Parotid gland (tissue), 1 donor: Measurements from ENCODE around the genes PRIM2, KHDRBS2 and LGSN.

GRCh38 chr6:57175348-57175905, 3.3 kb downstream of the BAG2 start:
- PRO-cap, result no peak

DNA sequence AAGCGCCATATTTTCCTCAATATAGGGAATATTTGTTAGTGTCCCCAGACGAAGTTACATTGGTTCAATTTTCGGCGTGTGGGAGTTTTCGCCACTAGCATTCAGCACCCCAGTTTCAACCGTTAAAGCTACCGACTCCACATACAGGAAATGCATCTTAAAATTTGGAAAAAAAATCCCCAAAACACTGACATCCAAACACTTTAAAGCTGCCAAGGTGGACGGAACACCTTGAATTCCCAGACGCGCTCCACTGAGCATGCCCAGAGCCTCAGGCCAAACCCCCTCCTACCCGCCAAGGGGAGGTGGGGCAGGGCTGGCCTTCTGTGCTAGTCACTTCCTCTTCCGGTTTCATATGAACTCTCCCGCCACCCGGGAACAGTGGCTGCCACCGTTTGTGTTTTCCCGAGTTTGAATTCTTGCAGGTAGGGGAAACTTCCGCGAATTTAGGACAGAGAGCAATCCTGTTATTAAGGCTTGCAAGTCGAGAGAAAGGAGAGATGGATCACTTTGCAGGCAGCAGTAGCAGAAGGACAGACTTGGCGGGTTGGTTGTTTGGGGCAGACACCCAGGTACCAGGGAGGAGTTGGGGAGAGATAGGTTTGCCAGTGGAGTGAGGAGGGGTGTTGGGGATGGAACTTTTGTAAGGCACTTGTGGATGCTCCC, at the start of gene PRIM2:
TSS of gene PRIM2 (plus strand) at position 354 of the 666 bp plus-strand sequence.
- PRO-cap, result unidirectional peak, minus-strand start at position 255 of the sequence

DNA sequence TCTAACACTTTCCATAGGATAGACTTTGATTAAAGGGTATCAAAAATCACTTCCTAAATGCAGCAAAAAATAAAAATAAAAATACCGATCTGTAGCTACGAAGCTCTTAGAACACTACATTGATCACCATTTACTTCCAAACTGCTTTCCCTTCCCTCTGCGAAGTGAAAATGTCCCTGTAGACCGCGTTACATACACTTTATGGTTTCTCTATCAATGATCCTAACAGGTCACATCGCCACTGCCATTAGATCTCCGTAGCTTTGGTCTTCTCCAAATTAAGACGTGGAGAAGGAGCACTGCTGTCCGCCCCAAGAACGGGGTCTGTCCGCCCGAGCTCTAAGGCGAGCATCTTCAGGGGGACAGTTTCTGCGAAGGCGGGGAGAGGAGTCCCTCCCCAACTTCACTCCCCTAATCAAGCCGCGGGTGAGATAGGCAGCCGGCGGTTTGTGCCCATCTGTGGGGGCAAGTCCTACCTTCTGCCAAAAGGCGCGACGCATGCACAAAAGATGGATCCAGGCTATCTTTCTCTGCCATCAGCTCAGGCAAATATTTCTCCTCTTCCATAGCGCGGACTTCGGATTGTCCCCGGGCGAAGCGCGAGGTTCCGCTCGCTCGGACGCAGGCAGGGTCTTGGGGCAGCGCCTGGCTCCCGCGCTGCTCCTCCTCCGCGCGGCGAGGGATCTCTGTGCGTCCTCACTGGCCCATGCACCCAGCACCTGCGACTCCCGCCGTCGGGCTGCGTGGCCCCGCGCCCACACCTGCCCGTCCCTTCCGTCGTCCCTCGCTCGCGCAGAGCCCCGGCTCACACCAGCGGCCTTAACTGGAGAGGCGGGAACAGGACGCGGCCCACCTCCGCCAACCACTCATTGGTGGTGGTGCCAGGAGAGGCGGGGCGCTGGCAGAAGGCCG, at the start of gene KHDRBS2:
TSS of gene KHDRBS2 (minus strand) at position 844 of the 912 bp plus-strand sequence.
- PRO-cap, result unidirectional peak, minus-strand start at position 792 of the sequence

GRCh38 chr6:63319835-63320207, at the start of gene LGSN:
LGSN (minus strand) TSS chr6:63319983.
- PRO-cap, result no peak

DNA sequence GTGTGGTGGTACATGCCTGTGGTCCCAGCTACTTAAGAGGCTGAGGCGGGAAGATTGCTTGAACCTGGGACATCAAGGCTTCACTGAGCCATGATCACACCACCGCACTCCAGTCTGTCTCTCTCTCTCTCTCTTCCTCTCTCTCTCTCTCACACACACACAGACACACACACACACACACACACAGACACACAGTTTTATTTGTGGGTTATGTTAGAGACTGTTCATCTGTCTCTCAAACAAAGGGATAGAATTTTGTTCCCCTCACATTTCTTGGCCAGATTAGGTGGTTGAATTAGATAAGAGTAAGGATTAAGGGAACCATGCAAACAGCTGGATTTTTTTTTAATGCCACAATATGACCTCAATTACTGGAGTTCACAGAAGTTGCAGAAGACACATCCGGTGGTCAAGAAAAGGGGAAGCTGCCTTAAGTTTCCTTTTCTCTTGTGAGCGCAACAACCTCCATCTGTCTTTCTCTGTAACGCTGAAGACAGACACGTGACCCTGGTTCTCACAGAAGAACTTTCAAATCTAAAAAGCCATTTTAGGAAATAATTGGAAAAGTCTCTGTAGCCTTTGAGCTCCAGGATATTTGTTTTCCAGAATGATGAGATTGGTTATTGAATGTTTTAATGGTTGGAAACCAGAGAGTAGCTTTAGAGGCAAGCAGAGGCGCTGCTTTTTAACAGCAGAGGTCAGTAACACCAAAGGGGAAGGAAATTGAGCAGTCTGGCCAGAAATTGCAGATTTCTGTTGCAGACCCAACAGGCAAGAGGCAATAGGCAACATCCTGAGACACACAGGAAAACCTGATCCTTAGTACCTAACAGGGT, 33.0 kb upstream of the LGSN start:
- PRO-cap, result no peak

DNA sequence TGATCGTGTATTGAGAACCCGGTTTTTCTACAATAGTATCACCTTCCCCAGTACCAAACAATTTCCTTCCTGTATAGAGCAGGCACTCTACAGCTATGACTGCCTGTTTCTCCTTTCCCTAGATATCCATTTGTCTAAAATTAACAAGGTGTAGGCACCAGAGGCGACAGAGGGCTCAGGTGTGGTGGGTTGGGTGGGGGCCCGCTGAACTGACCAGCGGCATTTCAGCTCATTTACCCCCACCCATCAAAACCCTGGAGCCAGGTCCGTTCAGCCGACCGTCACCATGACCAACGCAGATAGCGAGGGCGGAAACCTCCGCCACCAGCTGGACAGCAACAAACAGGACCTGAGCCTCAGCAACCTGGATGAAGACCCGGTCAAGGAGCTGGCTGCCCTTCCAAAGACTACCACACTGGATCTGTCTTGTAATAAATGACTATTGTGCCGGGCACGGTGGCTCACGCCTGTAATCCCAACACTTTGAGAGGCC, 120.7 kb upstream of the LGSN start:
- PRO-cap, result no peak

- PRO-cap, result no peak
Measured at GRCh38 chr6:63476363-63476685, 96.0 kb upstream of the PTP4A1 start.

DNA sequence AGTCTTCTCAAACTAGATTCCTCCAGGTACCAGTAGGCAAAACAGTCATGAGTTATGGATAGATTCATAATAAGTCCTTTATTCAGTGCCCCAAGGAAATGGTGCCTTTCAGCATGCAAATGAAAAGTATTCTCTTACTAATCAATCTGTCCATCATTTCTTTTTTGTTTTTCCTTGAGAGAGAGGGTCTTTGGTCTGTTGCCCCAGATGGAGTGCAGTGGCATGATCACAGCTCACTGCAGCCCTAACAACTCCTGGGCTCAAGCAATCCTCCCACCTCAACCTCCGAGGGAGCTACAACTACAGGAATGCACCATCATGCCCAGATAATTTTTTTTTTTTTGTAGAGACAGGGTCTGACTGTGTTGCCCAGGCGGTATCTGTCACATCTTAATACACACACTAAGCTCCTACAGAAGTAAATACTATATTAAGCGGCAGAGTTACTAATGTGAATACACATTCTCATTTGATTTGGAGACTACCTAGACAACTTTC, 7.4 kb upstream of the PTP4A1 start:
- PRO-cap, result no peak

- PRO-cap, result no peak
Measured at GRCh38 chr6:63572640-63573071, 376 bp downstream of the PTP4A1 start.

GRCh38 chr6:63573381-63574328, 1.4 kb downstream of the PTP4A1 start:
- PRO-cap, result bidirectional peak, plus-strand start at chr6:63573487, minus-strand start at chr6:63573437; bidirectional peak, plus-strand start at chr6:63573692, minus-strand start at chr6:63573655; bidirectional peak, plus-strand start at chr6:63573745, minus-strand start at chr6:63573751

GRCh38 chr6:63663236-63664021, 27.8 kb downstream of the PHF3 start:
- PRO-cap, result no peak

GRCh38 chr6:63734134-63734730, 98.6 kb downstream of the PHF3 start:
- PRO-cap, result no peak

GRCh38 chr6:63955387-63955603, 319.7 kb downstream of the PHF3 start:
- PRO-cap, result no peak

DNA sequence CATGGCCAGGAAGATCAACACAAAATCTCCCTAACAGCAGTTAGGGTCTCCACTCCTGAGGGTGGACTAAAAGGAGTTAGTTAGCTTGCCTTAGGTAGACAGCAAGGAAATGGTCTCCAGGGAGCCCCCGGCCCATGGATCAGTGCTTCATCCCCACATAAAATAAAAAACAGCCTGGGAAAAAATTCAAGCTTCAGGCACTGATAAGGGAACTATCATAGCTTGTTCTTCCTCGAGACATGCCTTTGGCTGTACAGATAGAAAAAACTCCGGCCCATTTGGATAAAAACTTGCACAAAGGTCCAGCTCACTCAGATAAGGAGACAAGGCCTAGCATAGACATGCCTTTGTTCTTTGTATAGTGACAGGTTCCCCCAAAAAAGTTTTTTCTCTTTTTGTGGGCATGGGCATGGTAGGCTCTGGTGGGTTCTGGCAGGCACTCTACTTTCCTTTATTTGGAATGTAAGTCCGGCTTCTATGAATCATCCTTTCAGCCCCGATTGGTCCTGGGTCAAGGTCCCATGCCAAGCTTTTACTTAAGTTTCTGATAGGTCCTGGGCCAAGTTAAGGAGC, 230.7 kb upstream of the EYS start:
- PRO-cap, result no peak

DNA sequence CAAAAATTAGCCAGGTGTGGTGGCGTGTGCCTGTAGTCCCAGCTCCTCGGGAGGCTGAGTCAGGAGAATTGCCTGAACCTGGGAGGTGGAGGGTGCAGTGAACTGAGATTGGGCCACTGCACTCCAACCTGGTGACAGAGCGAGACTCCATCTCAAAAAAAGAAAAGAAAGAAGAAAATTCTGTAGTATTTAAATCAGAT, 622.0 kb upstream of the EYS start:
- PRO-cap, result no peak

GRCh38 chr6:67878911-67880029, 755.8 kb upstream of the ADGRB3 start:
- PRO-cap, result no peak

DNA sequence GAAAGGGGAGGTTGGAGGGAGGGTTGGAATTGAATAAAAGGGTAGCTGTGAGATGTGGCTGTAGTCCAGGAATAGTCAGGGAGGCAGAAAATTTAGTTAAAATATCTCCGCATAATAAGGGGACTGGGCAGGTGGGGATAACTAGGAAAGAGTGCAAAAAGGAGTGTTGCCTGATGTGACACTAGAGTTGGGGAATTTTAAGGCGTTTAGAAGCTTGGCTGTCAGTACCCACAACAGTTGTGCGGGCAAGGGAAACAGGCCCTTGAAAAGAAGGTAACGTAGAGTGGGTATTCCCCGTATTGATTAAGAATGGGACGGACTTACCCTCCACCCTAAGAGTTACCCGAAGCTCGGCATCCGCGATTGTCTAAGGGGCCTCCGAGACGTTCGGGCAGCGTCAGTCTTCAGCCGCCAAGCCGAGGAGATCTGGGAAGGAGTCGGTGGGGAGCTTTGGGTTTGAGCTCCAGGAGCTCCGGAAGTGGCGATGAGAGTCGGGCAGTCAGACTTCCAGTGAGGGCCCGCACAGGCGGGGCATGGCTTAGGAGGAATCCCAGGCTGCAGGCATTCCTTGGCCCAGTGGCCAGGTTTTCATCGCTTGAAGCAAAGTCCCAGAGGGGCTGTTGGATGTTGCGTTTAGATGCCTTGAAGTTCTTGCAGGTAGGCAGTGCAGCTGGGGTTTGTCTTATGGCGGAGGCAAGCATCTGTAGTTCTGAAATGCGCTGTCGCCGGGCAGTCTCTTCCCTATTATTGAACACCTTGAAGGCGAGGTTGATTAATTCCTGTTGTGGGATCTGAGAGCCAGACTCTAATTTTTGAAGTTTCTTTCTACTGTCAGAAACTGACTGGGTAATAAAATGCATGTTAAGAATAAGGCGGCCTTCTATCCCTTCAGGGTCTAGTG, 748.2 kb upstream of the ADGRB3 start:
- PRO-cap, result no peak

GRCh38 chr6:68575866-68576446, 59.1 kb upstream of the ADGRB3 start:
- PRO-cap, result unidirectional peak, minus-strand start at chr6:68576186

DNA sequence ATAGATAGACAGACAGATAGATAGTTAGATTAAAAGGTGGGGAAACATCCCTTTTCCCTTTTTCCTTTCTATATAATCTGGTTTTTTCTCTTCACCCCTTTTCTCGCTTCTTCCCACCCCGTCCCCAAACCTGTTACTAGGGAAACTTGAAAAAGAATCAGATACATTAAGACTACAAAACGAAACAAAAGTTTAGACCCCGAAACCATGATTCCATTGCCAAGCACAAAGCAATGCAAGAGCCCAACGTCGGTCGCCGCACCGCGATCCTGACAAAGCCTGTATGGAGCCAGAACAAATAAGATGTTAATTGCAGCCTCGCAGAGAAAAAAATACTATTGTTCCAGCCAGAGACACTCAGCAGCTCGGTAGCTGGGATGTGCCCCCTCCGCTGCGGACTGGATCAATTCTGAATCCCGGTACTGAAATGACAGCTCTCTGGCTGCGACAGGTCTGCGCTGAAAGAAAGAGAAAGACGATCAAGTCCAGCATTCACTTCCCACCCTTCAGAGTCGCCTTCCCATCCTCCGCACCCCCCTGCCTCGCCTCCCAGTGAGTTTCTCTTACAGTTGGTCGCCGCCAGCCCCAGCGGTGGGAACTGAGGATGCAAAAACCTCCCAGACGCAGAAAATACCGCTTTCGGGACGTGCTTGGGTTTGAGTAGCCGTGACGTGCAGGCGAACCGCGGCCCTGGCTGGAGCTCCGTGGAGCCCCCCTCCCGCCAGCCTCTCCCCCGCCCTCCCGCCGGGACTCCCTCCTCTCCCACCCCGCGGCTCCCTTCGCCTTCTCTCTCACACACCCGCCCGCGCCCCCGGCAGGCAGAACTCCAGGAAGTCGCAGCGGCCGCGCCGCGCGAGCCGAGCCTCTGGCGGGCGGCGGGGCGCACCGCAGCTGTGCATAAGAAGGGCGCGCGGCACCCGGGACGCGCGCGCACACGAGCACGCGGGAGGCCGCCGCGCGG, 535 bp upstream of the ADGRB3 start:
- PRO-cap, result bidirectional peak, plus-strand start outside the sequence, minus-strand start at position 753 of the sequence

- PRO-cap, result no peak
Measured at GRCh38 chr6:69816003-69816330, 19.2 kb upstream of the LMBRD1 start.